Cardiac septum (tissue), 1 donor: ENCODE measurements around a stretch of chr10.

DNA sequence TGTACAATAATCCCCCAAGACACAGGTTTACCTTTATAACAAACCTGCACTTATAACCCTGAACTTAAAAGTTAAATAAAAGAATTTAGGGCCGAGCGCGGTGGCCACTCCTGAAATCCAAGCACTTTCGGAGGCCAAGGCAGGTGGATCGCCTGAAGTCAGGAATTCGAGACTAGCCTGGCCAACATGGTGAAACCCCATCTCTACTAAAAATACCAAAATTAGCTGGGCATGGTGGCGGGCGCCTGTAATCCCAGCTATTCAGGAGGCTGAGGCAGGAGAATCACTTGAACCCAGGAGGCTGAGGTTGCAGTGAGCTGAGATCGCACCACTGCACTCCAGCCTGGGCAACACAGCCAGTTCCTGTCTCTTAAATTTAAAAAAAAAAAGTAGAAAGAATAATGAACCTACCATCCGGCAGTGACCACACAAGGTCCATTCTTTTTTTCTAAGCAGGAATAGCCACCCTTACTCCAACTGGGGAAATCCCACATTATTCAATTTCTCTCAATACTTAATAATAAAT lies 1.2 kb upstream of the IL15RA start:
- PRO-cap = unidirectional peak, minus-strand start at position 362 of the sequence

DNA sequence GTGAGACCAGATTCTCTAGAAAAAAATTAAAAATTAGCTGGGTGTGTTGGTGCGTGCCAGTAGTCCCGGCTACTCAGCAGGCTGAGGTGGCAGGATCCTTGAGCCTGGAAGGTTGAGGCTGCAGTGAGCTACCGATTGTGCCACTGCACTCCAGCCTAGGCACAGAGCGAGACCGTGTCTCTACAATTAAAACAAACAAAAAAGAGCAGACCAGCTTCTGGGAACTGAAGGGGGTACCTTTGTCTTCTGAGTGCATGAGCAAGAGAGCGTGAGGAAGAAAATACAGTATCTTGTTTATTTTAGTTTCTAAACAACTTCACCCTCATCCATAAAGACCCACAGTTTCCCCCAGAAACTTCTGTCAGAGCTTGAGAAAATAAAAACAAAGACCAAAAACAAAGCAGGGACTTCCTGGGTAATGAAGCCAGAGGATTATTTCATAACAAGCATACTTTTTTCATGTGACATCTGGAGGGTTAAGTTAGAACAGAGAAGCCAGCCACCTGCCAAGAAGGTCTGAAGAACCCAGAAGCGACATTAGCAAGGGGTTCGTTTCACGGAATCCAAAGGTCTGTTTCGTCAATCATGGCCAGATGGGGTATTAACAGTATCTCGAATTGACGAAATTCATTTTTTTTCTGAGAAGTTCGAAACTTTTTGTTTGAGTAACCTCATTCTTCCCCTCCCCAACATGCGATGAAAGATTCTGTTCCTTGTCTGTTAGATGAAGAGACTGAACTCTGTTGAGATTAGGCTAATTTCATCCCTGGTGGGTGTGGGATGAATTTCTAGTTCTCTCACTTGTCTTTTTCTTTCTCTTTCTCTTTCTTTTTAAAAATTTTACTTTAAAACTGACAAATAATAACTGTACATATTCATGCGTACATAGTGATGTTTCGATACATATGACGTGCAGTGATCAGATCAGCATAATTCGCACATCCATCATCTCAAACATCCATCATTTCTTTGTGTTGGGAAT lies 10.3 kb upstream of the IL2RA start:
- PRO-cap = unidirectional peak, plus-strand start at position 484 of the sequence

DNA sequence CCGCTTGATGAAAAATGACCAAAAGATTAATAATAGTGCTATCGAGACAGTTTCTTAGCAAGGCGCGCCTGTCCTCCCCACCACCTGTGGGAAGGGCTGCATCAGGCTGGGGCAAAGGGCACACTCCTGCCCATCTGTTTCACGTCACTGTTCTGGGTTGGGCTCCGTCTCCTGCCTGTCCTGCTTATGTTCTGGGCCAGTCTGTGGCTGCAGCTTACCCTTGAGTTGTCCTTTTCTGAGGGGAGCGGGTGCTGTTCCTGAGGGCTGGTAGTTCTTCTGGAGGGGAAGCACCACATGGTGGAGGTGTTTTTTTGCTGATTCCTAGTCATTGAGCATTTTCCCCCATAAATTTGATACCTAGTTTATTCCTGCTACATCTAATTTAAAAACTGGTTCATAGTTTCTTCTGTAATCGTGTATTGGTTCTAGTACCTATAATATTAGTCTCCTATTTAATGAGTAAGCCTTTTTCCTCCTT lies 13.4 kb downstream of the RBM17 start:
- PRO-cap = no peak

DNA sequence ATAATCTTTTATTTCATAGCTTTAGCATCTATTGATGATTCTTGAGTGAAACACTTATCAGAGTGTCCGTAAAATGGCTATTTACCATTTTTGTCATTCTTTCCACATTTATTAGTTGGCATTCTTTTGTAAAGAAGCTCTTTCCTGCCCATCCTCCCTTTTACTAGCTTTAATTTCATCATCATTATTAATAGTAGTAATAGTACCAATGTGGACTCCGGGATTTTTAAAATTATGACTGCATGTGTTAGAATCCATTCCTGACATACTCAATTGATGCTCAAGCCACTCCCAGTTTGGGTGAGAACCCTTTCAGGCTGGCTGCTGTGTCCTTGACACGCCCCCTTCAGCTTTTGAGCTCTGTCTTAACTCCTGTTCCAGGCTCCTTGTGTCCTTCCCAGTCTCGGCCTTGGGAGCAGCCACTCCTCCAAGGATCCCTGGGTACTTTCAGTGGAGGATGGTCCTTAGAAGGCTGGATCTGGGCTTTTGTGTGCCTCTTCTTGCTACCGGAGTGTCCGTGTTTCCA lies 40.3 kb upstream of the PFKFB3 start:
- PRO-cap = unidirectional peak, plus-strand start at position 400 of the sequence

DNA sequence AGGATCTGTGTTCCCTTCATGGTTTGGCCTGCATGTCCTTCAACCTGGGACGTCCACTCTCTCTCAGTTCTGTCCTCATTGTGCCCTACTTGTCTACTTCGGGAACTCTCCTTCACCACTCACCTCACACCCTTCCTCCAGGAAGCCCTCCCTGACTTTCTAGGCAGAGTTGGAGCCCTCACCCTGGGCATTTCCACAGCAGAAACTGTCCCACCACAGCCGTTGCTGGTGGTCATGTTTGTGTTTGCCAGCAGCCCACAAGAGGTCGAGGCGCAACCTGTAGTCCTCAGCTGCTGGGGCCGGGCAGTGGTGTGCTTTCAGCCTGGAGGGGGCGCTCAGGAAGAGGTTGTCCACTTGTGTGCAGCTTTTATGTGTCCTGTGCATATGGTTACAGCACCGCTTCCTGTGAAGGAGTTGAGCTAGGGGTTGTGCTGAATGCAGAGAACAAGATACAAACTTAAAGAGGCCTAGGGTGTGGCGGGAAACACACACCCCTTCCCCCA lies 29.7 kb upstream of the PFKFB3 start:
- PRO-cap = no peak

GRCh38 chr10:6176625-6177386 lies 25.9 kb upstream of the PFKFB3 start:
- PRO-cap = no peak

DNA sequence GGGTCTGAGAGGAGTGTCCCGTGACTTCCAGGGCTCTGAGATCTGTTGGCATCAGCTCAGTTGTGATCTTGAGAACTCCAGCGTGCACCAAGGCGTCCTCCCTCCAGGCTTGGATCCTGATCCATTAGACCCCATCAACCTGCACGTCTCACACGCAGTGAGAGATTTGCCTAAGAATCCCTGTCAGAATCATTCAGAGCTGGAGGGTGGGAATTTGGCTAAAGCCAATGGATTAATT lies 2.1 kb downstream of the PFKFB3 start:
- PRO-cap = no peak

DNA sequence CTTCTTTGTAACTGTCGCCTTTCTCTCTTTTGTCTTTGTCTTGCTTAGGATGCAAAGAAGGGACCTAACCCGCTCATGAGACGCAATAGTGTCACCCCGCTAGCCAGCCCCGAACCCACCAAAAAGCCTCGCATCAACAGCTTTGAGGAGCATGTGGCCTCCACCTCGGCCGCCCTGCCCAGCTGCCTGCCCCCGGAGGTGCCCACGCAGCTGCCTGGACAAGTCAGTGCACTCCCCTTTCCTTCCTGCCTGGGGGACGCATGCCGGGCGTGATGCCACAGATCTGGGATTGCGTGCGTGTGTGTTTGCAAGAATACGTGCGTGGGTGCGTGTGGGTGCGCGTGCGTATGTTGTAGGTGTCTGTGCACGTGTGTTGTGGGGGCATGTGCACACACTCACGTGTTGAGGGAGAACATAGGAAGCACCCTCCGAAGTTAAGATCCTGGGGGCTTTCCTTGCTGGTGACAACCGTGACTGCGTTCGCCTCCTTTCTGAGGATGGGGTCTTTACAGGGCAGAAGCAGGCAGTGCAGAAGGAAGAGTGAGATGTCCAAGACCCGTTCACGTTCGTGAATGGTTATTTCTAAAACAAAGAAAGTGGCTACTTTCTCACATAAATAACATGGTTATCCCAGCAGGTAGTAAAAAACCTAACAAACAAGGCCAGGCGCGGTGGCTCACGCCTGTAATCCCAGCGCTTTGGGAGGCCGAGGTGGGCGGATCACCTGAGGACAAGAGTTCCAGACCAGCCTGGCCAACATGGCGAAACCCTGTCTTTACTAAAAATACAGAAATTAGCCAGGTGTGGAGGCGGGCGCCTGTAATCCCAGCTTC lies 23.6 kb downstream of the PFKFB3 start:
- PRO-cap = no peak

- PRO-cap = no peak
Measured at GRCh38 chr10:6279276-6280139, 76.8 kb downstream of the PFKFB3 start.

GRCh38 chr10:6473825-6474446 lies 106.1 kb downstream of the PRKCQ start:
- PRO-cap = no peak

- PRO-cap = no peak
Measured at GRCh38 chr10:7028067-7028691, 382.7 kb downstream of the SFMBT2 start.

GRCh38 chr10:7251944-7252629 lies 158.7 kb downstream of the SFMBT2 start:
- PRO-cap = unidirectional peak, plus-strand start at chr10:7252452

DNA sequence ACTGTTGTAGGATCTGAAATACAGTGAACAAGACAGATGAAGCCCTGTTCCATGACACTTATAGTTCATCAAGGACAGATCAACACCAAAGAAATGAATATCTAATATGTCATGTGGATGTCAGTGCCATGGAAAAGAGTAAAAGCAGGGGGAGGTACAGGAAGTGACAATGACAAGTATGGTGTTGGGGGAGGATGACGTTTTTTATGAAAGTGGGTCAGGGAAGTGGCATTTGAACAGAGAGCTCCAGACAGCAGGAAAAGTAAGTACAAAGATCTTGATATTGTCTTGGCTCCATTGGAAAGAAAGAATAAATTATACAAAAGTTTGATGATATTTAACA lies 7.0 kb upstream of the SFMBT2 start:
- PRO-cap = no peak

DNA sequence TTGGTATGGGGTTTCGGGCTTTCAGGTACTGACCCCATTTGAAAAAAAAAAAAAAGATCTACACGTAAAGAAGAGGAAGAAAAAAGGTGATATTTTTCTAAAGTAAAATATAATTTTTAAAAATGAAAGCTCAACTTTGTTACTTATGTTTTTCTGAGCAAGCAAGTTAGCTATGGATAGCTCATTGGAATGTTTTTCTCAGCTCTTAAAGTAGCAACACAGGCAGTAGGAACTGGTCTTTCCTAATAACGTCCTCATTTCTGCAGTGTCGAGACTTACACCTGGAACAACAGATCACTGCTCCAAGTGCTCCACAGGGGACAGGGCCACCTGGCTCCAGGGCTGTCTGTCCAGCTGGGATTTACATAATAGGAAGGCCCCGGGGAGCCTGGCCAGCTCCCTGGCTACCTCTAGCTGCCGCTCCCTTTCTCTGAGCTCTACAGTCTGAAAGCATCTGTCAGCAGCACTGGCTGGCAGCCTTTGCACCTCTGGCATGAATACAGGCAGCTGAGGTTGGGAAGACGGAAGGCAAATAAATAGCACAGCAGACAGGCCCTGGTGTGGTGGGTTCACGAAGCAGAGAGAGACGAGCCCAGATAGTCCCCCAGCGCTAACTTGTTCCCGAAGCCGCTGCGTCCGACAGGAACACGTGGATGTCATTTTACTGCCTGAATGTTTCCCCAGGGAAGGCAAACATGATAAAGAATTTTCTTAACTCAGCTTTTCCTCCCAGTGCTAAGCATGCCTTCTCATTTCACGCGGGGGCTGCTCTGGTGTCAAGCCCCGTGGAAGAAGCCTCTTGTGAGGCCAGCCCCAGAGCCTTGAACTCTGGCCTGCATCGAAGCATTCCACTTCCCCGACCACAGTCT lies 105.5 kb downstream of the ITIH5 start:
- PRO-cap = no peak

DNA sequence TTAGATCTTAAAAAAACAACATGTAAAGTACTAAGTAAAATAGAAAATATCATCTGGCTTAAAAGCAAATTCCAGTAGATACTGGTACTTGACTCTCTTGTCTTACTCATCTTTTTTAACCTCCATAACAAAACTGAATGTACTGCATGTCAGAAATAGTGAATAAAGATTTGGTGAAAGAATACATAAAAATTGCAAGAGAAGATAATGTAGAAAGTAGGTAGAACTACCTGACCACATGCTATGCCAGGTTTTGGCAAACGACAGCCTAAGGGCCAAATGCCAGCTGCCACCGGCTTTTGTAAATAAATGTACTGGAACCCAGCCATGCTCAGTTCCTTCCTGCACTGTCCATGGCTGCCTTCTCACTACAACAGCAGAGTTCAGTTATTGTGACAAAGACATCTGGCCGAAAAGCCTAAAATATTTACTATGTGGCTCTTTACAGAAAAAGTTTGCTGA lies 14.0 kb downstream of the KIN start:
- PRO-cap = no peak

DNA sequence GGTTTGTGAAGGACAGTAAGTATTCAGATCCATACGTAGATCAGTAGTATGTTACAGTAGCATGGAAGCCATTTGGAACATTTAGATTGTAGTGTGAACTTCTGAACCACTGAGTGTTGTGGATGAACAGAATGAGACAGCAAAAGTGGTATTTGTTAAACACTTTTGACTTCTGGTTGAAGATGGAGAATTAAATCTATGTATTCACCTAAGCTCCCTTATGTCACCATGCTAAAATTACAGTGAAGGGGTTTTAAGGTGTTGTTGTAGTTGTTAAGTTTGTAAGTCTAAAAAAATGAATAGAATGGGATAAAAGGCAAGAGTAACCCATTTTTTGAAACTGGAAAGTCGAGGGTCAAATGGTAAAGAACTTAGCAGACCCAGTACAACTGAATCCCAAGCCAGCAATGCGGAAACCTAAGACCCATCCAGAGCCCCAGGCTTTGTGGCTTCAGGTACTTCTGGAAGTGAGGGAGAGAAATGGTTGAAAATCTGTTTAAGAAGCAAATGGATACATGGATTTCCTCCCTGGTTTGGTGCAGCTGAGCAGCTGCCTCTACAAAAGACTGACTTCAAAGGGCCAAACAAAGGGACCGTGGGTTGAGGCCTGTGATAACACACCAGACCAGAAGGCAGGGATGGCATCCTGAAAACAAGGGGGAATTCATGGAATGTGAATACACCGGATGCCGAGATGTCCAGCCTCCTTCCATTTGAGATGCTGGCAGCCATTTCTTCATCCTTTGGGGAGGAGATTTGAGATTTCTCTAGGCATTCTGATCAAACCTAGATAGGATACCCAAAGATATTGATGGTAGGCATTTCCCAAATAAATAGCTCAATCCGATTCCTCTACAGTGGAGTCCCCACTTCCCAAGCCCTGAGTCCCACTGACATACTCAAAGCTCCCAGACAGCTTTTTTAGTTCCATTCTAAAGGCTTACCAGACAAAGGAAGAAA lies 36.7 kb downstream of the TAF3 start:
- PRO-cap = no peak

DNA sequence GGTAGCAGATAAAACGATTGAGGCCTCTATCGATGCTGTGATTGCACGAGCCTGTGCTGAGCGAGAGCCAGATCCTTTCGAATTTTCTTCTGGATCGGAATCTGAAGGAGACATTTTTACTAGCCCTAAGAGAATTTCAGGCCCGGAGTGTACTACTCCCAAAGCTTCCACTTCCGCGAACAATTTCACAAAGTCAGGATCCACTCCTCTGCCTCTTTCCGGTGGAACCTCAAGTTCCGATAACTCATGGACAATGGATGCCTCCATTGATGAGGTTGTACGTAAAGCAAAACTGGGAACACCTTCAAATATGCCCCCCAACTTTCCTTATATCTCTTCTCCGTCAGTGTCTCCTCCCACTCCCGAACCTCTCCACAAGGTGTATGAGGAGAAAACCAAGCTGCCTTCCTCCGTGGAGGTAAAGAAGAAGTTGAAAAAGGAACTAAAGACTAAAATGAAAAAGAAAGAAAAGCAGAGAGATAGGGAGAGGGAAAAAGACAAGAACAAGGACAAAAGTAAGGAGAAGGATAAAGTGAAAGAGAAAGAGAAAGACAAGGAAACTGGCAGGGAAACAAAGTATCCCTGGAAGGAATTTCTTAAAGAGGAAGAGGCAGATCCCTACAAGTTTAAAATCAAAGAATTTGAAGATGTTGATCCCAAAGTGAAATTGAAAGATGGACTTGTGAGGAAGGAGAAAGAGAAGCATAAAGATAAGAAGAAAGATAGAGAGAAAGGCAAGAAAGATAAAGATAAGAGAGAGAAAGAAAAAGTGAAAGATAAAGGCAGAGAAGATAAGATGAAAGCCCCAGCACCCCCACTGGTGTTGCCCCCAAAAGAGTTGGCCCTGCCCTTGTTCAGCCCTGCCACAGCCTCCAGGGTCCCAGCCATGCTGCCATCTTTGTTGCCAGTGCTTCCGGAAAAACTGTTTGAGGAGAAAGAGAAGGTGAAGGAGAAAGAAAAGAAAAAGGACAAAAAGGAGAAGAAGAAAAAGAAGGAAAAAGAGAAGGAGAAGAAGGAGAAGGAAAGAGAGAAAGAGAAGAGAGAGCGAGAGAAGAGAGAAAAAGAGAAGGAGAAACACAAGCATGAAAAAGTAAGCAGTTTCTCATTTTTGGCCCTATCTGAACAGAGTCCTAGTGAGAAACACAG lies 89.5 kb upstream of the GATA3 start:
- PRO-cap = no peak

DNA sequence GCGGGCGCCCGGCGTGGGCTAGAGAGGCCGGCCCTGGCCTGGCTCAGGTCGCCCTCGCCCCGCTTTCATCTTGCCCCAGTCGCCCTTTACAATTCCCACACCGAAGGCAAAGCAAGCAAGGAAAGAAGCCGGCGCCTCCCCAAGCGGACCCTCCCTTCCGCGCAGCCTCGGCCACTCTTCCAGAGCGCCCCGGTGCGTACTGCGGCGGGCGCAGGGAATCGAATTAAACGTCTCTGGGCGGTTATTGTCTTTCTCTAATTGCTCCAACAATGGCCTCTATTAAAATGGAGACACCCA lies 4.5 kb upstream of the GATA3 start:
- PRO-cap = no peak

DNA sequence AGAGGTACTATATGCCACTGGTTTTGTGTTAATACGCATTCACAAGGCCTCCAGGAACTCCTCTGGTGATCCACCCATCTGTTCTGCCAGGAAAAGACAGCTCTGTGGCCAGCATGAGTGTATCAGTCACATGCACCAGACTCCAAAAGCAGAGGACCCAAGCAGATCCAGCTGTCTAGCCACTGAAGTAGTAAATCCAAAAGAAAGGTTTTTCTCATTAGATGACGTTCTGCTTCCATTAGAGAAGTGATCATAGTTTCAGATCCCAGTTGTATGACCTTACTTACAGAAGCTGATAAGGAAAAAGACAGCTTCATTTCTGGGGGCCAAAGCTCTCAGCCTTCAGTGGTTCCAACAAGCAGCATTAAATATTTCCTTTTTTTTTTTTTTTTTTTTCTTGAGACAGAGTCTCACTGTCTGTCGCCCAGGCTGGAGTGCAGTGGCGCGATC lies 199.5 kb upstream of the CELF2 start:
- PRO-cap = no peak

DNA sequence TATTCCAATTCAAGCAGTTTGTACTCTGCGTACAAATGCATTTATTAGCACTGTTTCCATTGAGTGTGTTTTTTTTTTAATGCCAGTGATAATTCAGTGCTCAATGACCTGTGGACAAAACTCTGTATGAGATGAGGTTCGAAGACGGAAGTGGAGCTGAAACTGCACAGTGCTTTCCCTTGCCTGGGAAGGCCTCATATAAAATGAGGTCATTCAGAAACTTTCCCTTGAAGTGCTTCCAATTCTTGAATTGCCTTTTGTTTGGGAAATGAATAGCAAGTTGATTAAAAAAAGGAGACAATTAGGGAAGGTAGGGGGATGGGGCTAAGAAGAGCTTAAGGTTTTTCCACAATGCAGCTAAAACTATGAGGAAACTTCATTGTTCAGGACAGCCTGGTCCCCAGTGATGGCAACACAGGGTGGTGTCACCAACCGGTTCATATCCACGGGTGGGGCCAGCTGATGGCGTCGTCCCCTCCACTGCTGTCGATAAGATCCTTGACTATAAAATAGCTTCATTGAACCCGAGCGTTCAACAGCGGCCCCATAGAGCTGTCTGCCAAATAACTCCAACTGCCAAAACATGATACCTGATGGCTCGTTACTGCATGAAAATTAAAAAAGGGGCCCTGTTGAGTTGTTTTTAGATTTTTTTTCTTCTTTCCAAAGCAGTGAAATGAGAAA lies 3.0 kb upstream of the CELF2 start:
- PRO-cap = unidirectional peak, plus-strand start at position 440 of the sequence